NT2/D1 (cell line): ENCODE measurements around the genes CD3G and DPAGT1.

GRCh38 chr11:118334766-118335314 lies 7.7 kb downstream of the CD3D start:
- RRBS, 2 experiments: no CpG with 5 or more reads among the region's 3 CpGs

- RRBS, 2 experiments: no CpG with 5 or more reads among the region's 5 CpGs
Measured at GRCh38 chr11:118344049-118344636, at the start of gene CD3G. Gene CD3G, plus strand, starts transcription at chr11:118344344.

DNA sequence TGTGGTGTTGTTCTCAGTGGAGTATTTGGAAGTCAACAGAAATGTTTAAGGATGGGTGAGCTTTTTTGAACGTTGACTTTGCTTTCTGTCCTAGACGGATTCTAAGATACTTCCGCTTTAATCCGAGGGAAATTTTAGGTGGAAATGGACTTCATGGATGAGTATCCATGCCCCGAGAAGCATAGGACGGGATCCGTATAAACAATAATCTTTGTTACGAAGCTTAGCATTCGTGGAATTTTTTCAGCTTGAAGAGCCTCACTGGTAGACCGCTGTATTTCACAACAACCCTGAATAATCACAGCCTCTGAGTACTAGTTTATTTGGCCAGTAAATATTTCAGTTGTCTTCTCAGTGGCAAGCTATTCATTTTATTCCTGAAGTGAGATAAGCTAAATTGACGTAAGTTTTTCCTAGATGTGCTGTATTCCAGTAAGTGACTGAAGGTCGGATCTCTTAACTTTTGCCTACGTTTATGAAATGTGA lies 756 bp downstream of the ATP5MG start:
- RRBS, 2 experiments: no CpG with 5 or more reads among the region's 13 CpGs

DNA sequence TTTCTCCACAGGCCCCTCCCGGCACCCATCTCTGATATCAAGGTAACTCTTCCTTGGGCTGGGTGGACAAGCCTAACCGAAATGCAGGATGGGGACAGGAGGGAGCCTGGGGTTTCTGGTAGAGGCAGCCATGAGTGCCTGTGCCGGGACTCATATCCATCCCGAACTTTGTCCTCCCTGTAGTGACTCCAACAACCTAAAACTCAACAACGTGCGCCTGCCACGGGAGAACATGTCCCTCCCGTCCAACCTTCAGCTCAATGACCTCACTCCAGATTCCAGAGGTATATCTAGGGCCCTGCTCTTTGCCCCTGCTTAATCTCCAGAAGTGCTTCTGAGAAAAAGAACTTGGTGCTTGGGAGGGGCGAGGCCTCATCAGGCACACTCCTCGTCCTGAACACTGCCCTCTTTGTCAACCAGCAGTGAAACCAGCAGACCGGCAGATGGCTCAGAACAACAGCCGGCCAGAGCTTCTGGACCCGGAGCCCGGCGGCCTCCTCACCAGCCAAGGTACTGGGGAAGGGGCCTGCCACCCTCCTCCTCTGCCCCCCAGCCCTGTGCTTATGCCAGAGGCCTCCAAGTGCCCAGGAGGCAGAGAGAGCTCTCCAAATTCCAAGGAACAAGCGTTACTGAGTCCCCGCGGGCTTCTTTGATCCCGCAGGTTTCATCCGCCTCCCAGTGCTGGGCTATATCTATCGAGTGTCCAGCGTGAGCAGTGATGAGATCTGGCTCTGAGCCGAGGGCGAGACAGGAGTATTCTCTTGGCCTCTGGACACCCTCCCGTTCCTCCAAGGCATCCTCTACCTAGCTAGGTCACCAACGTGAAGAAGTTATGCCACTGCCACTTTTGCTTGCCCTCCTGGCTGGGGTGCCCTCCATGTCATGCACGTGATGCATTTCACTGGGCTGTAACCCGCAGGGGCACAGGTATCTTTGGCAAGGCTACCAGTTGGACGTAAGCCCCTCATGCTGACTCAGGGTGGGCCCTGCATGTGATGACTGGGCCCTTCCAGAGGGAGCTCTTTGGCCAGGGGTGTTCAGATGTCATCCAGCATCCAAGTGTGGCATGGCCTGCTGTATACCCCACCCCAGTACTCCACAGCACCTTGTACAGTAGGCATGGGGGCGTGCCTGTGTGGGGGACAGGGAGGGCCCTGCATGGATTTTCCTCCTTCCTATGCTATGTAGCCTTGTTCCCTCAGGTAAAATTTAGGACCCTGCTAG lies 3.3 kb downstream of the TMEM25 start:
- RRBS, 2 experiments: no CpG with 5 or more reads among the region's 30 CpGs

GRCh38 chr11:118629556-118630216 lies 22.3 kb downstream of the PHLDB1 start:
- RRBS, 2 experiments: no CpG with 5 or more reads among the region's 6 CpGs

- RRBS, 2 experiments: no CpG with 5 or more reads among the region's 19 CpGs
Measured at GRCh38 chr11:118720123-118720791, 40.8 kb upstream of the TREH start.

- RRBS, 2 experiments: no CpG with 5 or more reads among the region's 6 CpGs
Measured at GRCh38 chr11:118784212-118784704, 6.7 kb downstream of the DDX6 start.

- RRBS, 2 experiments: no CpG with 5 or more reads among the region's 9 CpGs
Measured at GRCh38 chr11:118889906-118890338, 6.2 kb downstream of the CXCR5 start.

DNA sequence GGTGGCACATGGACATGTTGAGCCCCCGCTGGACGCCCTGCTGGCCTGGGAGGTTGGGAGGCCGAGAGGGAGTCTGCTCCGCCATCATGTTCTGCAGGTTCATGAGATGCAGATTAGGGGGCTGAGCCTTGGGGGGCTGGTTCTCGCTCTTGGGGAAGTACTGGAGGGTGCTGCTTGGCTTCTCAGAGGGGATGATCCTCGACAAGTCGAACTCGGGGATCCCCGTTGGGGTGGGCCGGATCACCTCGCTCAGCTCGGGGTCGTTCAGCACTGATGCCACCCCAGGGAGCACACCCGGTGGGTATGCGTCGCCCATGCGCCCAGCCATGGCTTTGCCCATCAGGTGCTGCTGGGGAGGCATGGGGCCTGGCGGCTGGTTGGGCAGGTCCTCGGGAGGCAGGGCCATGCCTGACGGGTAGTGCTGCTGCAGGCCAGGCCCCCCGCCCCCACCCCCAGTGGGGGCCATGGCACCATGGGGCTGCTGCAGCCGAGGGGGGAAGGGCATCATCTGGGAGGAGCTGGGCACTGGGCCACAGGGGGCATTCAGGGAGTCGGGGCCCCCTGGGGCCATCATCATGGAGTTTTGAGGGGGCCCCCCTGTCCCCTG lies 15.1 kb downstream of the CXCR5 start:
- RRBS, 2 experiments: 95 to 97% methylated on average over 5 of the region's 23 CpGs

GRCh38 chr11:118909860-118910390 lies 15.8 kb downstream of the BCL9L start:
- RRBS, 2 experiments: no CpG with 5 or more reads among the region's 20 CpGs

DNA sequence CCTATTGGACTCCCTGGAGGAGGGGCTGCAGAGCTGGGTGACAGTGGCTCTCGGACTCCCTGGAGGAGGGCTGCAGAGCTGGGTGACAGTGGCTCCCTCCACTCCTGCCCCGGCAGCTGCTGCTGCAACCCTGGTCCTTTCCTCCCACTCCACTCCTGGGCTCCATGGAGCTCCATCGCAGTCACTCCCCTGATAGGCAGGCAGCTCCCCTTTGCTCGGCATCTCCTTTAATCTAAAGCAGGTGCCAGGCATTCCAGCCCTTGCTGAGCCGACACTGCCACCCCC lies 2.8 kb downstream of the BCL9L start:
- RRBS, 2 experiments: no CpG with 5 or more reads among the region's 5 CpGs

GRCh38 chr11:118929028-118929502 lies 3.3 kb upstream of the BCL9L start:
- RRBS, 2 experiments: no CpG with 5 or more reads among the region's 18 CpGs

DNA sequence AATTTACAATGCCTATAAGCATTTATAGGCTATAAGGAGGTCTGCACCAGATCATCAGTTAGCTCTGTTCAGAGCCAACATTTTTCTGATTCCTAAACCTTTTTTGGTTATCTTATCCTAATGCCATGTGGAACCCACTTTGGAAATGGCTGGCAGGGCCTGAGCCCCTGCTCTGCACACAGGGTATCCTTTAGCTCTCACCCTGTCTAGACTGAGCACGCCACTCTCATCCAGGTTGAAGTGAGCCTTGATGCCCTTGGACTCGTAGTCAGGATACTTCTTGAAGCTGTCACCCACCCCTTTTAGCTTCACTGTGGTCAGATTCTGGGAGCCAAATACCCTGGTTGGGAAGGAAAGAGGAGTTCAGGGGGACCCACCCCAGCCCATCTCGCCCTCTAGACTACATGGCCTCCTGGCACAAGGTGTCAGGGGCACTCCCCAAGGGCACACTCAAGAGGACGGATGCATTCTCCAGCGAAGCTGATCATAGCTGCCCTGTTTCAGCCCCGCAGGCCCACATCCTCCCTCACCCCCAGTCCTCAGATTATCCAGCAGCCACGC lies 6.1 kb downstream of the HYOU1 start:
- RRBS, 2 experiments: no CpG with 5 or more reads among the region's 7 CpGs

- RRBS, 2 experiments: under 1% methylated on average over 15 to 17 of the region's 43 CpGs
Measured at GRCh38 chr11:119100786-119101985, at the start of gene DPAGT1. Gene DPAGT1, minus strand, starts transcription at chr11:119101853.

DNA sequence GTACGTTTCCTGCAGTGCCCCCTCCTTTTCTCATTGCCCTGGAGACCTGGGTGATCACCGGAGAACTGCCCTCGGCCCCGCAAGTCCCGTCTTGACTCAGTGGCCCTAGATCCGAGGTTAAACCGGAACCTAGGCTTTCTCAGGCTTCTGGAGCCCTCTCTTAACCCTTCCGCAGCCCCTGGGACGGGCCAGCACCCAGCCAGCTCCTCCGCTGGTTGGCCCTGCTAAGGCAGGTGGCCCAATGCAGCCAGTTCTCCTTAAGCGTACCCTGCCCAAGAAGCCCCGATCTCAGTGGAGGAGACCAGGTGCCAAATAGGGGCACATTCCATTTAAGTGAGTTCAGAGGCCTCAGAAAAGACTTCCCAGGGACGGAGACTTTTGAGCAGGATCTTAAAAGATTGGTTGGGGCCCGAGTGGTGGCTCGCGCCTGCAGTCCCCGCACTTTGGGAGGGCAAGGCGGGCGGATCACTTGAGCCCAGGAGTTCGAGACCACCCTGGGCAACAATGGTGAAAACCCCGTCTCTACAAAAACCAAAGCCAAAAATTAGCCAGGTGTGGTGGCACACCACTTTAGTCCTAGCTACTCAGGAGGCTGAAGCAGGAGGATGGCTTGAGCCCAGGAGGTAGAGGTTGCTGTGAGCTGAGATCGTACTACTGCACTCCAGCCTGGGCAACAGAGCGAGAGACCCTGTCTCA lies 926 bp downstream of the NLRX1 start:
- RRBS, 2 experiments: under 1 to 1% methylated on average over 6 of the region's 23 CpGs

- RRBS, 2 experiments: no CpG with 5 or more reads among the region's 6 CpGs
Measured at GRCh38 chr11:119319435-119319960, 2.6 kb upstream of the MCAM start.

- RRBS, 2 experiments: under 1% methylated on average over 14 to 15 of the region's 65 CpGs
Measured at GRCh38 chr11:119320564-119321475, 3.9 kb upstream of the MCAM start.

DNA sequence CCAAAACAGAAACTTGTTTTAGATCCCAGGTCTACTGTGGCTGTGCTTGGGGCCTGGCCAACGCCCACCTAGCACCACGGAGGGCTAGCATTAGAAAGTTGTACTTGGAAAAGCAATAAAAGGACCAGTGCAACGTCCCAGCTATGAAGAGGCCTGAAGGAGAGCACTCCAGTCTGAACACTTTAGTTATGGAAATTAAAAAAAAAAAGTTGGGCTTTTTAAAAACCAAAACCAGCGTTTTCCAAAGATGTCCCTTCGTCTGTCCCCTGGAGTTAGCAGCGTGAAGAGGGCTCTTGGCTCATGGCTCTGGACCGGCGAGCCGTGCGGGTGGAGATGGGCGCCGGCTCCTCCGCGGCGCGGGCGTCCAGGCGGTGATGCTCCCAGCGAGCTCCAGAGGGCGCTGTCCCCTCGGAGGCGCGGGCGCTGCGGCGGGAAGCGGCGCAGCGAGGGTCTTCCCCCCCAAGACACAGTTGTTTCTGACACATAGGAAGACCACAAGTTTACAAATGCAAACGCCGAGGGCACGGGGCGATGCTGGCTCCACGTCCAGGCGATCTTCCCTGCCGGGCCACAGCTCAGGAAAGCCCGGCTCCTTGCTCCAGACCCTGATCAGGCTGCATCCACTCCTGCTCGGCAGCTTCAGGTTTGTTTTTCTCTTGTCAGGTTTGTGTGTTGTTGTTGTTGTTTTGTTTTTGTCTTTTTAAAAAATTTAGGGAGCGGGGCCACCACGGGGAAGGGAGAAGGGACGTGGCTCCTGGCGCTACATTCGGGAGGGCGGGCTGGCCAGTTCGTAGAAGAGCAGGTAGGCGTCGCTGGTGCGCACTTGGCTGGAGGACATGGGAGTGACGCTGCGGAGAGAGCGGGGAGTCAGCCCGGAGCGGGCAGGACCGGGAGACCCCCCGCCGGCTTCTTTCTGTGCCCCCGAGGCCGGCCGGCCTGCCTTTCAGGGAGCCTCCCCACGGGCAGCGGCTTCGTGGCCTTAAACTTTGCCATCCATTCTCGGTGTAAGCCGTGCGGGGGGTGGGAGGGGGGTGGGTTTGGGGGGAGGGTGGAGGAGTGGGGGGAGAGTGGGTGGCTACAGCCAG lies 9.9 kb upstream of the MFRP start:
- RRBS, 2 experiments: no CpG with 5 or more reads among the region's 65 CpGs

DNA sequence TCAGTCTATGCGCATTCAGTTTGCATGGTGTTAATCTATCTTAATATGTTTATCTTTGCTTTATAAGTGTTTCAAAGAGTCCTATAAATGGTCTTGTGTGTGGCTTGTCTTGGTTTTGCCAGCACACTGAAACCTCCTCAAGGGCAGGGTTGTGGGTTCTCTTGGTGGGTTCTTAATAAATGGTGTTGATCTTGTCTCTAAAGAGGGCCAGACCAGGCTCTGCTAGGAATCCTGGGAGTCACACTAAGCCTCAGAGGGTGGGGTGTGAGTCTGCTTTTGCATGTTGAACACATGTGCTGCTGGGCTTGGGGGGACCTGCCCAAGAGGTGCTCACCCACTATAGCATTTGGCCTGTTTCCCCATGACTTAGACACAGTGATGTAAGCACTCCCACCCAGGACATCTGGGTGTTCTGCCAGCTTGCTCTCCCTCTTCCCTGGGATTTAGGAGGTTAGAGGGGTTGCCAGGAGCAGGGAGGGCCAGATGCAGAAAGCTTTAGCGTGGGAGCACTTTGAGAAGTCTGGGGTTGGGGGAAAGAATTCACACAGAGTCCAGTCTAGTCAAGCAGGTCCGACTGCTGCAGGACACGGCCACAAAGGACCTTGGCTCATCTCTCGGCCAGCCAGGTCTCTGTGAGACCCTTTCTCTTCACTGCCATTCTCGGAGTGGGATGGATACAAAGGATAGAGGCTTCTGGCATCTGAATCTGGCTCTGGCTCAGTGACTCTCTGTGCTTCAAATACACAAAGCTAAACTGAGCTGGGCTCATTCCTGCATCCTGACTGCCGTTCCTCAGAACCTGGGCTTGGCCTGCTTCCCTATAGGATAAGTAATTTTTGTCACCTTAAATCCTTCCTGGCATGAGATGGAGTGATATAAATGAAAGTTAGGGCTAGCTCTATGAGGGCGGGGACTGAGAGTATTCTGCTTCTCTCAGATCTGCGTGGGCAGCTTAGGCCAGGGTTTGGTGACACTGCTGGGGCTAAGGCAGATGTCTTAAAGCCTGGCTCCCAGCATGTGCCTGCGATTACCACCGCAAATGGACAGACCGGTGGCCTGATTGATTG lies 14.7 kb downstream of the USP2 start:
- RRBS, 2 experiments: no CpG with 5 or more reads among the region's 12 CpGs

DNA sequence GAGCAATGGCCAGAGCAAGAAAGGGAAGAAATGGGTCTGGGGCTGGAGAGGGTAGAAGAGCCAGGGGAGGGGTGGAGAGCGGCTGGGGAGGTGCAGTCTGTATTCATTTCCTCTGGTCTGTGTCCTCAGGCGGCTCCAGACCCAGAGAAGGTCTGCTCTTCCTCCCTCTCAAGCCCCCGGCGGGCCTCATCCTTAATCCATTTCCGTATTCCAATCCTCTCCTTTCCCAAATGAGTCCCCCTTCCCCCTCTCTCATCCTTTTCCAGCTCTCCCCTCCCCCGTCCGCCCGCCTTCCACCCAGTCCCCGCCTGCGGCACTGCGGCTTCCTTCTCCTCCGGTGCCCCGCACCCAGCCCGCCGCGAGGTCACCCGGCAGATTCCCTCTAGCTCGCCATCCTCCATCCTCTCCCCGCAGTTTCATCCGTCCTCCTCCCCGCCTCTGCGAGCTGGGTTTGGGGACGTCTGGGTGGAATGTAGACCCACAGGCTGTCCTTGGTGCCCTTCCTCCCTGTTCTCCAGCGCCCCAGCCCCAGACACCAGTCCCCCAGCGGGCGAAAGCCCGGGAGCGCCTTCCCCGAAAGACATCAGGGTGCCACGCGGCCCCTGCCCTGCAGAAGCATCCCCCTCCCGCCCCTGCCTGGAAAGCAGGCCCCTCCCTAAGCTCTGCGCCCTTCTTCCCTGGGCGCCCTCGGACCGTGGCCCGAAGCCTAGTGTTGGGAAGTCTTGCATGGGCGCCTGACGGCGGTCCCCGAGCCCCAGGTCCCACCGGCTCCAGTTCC lies 451 bp downstream of the THY1 start:
- RRBS, 2 experiments: 0% methylated on average over 1 of the region's 42 CpGs